Ureter (tissue), 1 donor: ENCODE measurements around a stretch of chr17.

DNA sequence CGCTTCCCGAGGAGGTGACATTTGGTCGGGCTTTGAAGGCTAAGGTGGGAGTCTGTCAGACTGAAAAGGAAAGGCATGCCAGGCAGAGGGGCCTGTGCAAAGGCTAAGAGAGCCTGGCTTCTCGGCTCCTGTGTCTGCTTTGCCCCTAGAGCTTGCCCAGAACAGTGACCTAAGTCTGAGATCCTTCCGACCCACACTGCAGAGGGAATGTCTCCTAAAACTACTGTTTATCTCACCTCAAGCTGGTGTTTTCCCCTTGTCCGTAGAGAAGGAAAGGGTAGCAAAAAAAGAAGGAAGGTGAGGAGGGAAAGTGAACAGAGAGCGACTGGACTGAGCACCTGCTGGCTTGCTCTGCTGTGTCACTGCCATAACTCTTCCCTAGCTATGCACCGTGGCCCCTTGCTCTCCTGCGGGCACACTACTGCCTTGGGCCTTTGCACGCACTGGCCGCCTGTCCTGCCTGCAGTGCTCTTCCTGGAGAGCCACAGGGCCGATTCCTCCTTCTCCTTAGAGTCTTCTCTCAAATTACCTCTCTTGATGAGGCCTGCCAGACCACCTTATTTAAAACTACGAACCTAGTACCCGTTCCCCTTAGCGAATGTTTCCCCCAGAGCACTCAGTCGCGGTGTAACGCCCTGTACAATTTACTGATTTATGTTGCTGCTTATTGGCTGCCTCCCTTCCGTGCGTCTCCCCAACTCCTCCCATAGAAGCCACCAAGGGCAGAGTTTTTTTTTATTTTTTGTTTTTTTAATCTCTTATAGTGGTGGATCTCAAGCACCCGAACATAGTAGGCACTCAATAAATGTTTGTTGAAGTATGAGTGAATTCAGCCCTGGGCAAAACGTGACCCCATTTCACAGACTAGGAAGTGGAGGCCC is 70.2 kb downstream of the RAI1 start:
- PRO-cap = no peak

GRCh38 chr17:17781768-17782634 is 54.8 kb downstream of the SREBF1 start:
- PRO-cap = bidirectional peak, plus-strand start at chr17:17782347, minus-strand start at chr17:17782235

- PRO-cap = no peak
These were observed 30.1 kb downstream of the SREBF1 start for GRCh38 chr17:17806541-17807138.

- PRO-cap = no peak
These were observed 26.7 kb downstream of the SREBF1 start for GRCh38 chr17:17809863-17810774.

GRCh38 chr17:17811833-17812617 is 24.8 kb downstream of the SREBF1 start:
- PRO-cap = no peak

DNA sequence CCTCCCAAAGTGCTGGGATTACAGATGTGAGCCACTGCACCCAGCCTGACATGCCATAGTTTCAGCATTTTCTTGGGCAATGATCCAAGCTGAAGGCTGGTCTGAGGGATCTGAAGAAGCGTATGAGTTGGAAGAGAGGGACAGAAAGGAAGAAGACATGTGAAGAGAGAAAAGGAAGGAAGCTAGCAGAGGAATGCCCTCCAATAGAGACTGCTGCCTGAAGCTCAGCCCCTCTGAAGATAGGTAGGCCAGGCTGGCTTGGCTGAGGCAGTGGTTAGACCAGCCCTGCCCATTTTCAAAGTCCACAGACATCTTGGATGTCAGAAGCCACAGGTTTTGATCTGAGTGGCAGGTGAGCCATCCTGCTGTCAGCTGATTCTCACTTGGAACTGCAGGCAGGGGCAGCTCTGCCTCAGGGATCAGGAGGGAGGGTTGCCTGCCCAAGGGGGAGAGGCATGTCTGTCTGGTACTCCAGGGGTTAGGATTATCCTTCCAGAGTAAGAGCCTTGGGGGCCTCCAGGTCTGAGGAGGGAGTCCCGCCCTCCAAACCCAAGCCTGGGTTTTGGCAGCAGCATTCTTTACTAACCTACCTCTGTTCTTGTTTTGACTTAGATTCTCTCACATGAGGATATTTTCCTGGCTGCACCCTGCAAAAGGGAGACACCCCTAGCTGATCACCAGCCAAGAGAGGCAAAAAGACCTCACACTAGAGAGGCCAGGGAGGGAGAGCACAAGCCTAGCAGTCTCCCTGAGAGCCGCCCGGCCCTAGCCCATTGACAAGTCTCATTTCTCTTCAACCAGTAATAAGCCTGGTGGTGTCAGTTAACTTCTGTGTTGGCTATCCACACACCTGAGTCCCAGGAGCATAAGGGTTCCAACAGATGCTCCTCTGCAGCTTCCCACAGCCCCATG is 18.3 kb upstream of the SREBF1 start:
- PRO-cap = no peak

GRCh38 chr17:17868735-17869319 is 32.0 kb upstream of the SREBF1 start:
- PRO-cap = no peak

DNA sequence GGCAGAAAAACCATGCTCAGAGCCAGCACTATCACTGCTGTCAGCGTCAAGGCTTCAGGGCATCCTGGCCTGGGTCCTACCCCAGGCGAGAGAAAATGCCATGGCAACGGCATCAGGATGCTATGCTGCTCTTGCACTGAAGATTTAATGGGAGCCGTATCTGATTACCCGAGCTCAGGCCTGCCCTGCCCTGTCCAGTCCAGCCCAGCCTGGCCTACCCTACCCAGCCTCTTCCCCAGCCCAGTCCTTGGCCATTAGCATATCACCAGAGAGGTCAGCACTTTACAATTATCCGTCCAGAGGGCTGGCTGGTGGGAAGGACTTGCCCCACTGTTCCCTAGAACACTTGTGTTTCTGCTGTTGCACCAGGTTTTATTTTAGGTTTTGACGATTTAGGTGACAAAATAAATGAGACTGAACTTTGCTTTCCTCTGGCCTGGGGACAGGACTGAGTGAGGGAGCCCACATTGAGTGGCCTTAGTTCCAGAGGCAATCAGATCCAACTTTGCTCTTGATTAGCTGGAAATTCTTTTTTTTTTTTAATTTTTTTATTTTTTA is 61.0 kb downstream of the TOM1L2 start:
- PRO-cap = no peak

- PRO-cap = no peak
These were observed 12.7 kb downstream of the TOM1L2 start for GRCh38 chr17:17959115-17960313.

GRCh38 chr17:18025293-18025976 is 13.5 kb downstream of the ATPAF2 start:
- PRO-cap = no peak

GRCh38 chr17:18040324-18041199 is 1.4 kb downstream of the GID4 start:
- PRO-cap = no peak

DNA sequence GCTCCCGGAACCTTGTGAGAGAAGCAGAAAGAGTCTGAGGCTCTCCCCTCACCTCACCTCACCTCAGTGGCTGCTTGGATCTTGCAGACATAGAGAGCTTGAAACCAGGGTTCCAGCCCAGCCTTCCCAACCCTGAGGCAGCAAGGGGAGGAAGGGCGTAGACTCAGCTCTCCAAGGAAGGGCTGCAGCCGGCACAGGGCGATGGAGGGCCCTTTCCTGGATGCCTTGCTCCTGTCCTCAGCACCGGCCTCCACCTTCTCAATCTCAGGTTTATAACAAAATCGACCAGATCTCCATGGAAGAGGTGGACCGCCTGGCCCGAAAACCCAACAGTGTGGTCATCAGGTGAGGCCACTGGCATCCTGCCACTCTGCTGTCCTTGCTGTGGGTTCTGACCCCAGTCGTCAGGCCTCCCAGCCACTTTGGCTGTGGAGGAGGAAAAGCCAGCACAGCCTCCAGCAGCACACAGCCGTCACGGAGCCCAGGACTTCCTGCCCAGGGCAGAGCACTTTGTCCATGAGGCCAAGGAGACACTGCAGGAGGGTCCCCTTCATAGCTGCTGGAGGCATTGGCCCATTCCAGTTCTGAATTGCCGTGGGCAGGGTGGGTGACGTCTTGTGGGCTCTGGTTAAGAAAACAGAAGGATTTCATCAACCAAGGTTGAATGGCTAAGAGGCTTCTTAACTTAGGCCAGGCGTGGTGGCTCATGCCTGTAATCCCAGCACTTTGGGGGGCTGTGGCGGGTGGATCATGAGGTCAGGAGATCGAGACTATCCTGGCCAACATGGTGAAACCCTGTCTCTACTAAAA is 6.7 kb upstream of the MYO15A start:
- PRO-cap = no peak

GRCh38 chr17:18855684-18856498 is 2.0 kb upstream of the PRPSAP2 start:
- PRO-cap = bidirectional peak, plus-strand start at chr17:18856341, minus-strand start at chr17:18856197

DNA sequence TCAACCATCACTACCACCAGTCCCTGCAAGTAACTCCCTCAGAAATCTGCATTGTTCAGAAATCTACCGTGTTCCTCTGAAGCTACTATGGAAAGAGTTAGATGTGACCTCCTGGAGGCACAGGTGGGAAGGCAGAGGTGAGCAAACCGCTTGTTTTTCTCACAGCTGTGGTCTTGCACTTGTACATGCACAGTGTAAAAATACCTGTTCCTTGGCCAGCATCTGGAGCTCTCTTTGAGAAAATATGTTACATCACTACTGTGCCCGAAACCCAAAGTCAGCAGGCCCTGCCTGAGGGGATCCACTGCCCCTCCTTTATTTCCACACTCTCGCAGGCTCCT is 34.4 kb downstream of the EPN2 start:
- PRO-cap = no peak

DNA sequence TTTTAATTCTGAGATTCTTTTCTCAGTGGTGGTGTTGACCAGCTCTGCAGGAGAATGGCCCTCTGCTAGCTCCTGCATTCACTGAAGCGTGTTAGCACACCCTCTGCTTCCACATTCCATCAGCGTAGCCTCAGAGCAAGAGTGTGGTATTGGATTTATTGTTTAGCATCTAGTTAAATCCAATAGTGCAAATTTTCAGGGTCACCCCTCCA is 45.8 kb downstream of the B9D1 start:
- PRO-cap = no peak

DNA sequence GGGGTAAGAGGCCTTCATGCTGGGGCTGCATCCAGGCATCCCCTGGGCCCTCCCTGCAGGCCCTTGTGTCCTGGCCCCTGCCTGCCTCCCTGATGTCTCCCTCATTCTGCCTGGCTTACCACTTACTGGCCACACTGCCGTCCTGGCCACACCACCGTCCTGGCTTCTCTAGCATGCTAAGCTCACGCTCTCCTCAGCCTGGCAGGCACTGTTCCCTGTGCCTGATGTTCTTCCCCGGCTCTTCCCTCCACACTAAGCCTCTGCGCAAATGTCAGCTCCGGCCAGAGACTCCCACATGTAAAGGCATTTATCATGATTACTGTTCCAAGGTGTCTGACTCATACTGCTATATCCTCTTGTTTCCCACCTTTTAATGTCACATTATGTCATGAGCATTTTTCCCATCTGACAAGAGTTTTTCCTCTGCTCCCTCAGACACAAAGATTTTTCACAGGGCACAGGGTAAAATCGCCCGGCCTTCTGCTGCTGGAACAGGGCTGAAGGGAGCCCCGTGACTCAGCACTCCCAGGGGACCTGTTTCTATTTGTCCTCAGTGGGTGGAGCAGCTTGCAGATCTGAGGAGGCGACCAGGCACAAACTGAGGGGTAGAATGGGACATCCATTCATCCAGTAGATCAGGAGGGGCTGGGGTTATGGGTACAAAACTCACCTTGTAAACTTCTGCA is 15.8 kb downstream of the B9D1 start:
- PRO-cap = unidirectional peak, minus-strand start at position 254 of the sequence

GRCh38 chr17:19463911-19464520 is 53.0 kb downstream of the RNF112 start:
- PRO-cap = unidirectional peak, plus-strand start at chr17:19464163

DNA sequence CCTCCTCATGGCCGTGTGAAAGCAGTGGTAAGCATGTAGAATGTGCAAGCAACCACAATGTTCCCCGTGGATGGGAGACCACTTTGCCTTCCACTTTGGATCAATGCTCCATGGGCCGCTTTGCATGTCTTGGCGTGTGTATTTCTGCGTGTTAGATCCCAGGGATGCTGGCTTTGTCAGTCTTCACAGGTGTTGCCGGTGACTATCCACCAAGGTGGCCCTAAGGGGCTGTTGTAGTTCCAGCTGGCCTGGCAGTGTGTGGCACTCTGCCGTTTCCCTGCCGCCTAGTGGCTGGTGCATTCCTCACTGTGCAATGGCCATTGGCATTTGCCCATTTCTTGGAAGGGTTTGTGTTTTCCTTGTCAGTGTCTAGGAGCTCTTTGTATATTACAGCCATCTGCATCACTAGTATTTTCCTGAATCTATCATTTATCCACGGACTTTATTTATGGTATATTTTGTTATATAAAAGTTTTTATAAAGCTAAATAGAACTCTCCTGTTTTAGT is 5.7 kb upstream of the ALDH3A1 start:
- PRO-cap = no peak

GRCh38 chr17:19795946-19796353 is 47.9 kb upstream of the ALDH3A1 start:
- PRO-cap = no peak

DNA sequence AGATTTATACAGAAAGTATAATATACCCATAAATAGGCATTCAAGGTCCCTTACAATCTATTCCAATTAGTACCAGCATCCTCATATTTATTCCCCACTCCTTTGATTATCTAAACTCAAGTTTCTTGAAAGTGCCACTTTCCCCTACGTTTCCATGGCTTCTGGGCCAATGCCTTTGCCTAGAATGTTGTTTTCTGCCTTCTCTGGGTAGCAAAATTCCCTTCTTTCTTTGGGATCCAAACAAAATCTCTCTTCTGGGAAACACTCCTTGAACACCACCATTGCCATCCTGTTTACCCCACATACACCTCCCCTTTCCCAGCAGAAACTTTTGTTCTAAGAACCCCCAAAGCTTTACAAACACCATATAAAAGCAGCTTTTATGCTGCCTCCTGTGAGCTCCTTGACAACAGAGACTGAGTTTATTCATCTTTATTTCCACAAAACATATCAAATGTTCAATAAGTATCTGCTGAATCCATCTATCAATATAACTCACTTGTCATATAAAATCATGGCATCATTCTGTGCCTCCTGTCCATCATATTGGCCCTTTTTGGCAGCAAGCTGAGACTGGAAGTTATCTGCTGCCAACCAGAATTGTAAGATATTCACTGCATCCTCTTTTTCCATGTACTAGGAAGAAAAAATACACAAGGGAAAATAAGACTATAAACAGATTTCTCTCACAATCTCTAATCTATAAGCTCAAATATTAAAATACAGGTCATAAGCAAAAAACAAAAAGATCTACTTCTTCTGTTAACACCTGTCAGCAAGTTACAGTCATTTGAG is 38.2 kb downstream of the AKAP10 start:
- PRO-cap = no peak